Left ventricle myocardium (tissue), 1 donor: ENCODE data around the genes ARL15 and DHX29.

GRCh38 chr5:52895069-52895658 is 94.0 kb upstream of the ITGA2 start:
- PRO-cap, result no peak

DNA sequence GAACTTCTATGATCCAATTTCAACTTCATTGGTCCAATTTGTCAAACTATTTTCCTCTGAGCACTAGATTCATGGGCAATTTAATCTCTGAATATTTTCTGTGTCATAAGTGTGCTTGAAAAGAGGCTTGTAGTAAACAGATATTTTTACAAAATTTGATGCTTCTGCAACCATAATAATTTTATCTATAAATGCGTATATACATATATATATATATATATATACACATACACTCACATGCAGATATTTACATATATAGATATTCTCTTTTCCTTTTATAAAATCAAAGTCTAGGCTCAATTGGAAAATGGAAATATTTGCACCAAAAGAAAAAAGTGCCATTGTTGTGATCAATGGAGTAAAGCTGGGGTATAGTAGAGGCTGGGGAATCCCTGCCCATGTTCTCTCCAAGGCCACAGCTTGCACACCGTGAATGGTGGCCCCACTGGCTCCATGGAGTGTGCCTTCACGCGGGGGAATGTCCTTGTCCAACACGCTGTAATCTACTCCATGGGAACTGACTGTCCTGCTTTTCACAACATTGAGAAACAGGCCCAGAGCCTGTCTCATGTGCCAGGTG is 33.3 kb upstream of the ITGA2 start:
- PRO-cap, result no peak

- PRO-cap, result no peak
Observed at GRCh38 chr5:53031590-53032266, 42.6 kb downstream of the ITGA2 start.

DNA sequence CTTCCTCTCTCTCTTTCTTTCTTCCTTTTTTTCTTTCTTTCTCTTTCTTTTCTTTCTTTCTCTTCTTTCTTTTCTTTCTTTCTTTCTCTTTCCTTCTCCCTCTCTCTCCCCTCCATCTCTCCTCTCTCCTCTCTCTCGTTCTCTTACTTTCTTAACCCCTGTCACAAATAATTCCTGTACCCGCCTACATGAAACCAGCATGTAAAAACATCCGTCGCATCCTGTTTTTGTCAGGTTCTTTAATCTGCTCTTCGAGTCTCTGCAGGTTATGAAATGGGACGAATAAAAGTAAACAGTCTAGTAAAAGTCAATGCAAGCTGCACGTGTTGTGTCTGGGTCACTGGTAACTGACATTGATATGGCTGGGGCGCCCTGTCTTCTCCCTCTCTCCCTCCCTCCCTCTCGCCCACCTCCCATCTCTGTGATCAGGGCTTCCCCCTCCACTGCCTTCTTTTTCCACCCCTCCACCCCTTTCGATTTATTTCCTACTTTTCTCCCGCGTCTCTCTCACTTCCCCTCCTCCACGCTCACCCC is 1.9 kb downstream of the FST start:
- PRO-cap, result no peak

- PRO-cap, result no peak
Observed at GRCh38 chr5:53911525-53911899, 351.1 kb downstream of the NDUFS4 start.

- PRO-cap, result no peak
Observed at GRCh38 chr5:54046419-54047028, 263.8 kb downstream of the ARL15 start.

- PRO-cap, result unidirectional peak, plus-strand start at chr5:54310095; bidirectional peak, plus-strand start at chr5:54310713, minus-strand start at chr5:54310558
Observed at GRCh38 chr5:54309539-54310631, at the start of gene ARL15. Gene ARL15 (minus strand): TSS chr5:54310573.

DNA sequence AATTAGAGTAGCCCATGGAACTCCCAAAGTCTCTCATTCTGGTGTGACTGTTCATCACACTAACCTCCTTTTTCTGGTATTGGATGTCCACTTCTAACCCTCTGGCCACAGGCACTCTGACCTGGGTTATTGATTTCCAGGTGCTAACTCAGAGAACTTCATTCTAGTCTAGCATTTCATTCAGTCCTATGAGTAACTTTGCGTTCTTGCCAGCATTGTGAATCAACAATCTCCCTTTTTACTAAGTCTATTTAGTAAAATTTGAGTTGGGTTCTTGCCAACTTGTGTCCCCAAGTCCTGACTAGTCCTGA is 103.5 kb downstream of the SNX18 start:
- PRO-cap, result no peak

DNA sequence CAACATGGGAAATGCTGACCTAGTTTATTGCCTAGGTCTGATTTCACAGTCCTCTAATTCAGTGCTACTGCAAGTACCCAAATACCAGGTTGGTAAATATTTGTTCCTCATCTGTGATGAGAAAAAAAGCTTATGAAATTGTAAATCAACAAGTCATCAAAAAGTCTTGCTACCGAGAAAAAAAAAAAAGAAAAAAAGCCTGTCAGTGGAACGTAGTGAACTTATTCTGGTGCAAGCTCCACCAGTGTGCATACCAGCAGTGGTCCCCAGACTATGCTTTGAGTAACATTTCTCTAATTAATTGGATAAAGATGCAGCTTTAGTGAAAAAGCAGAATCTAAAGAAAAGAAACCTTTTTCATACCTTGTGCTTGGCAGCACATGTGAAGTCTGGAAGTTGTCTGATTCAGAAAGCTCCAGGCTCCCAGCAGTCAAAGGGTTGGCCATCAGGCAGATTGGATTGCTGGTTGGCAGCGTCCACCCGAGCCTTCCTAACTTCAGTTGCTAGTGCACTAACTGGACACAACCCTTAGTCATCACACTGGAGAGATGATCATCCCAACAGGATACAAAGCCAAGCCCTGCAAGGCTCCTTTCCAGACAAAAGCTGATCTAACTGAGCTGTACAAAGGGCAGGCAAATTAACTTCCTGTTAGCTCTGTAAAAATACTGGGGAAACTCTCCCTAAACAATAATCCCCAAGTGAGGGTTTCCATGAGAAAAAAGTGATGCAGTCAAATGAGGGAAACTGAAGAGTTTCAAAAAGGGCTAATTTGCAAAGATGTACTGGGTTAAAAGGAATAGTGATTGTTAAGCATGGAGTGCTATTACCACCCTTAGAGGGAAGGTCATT is 185.5 kb downstream of the SNX18 start:
- PRO-cap, result no peak

GRCh38 chr5:54719308-54720082 is 201.9 kb downstream of the SNX18 start:
- PRO-cap, result bidirectional peak, plus-strand start at chr5:54719640, minus-strand start at chr5:54719490

DNA sequence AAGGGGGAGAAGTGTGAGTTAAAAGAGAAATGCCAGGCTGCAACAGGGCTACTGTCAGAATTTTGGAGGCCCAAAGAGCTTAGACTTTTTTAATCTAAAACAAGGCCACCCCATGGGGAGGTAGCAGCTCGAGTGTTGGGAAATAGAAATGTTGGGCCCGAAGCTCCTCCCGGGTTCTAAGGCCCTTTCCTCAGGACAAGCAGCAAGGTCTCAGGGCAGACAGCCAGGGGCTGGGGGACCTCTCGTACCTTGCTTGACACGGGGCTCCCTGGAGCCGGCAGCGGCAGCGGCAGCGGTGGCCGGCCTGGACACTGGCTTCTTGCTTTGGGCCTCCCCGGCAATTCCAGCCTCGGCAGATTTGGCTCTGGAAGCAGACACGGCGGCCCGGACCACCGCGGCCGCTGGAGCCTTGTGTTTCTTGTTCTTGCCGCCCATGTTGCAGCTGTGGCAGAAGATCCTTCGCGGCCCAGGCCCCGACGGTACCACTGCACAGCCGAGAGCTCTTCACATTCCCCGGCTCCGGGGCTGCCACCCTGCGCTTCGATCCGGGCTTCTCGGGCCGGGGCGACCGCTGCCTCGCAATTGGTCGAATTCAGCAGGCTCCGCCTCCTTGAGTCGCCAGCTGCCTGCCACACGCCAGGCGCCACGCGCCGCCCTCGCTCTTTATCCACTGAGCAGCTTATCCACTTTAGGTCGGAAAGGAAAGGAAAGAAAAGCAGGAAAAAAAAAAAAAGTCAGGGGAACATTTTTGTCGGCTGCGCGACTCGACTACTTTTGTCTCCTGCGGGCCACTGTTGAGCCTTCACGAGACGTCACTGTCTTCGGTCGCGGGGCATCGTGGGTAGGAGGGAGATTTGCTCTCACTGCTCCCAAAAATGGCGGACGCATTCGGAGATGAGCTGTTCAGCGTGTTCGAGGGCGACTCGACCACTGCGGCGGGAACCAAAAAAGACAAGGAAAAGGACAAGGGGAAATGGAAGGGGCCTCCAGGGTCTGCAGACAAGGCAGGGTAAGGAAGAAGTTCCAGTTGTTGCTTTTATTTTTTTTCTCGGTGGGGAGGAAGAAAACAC is at the start of gene DHX29:
Gene DHX29, minus strand, starts transcription at position 556 of the 1,070 bp plus-strand sequence.
- PRO-cap, result bidirectional peak, plus-strand start at position 872 of the sequence, minus-strand start at position 556 of the sequence

- PRO-cap, result no peak
Observed at GRCh38 chr5:55308209-55308965, 598 bp downstream of the MTREX start.

GRCh38 chr5:55421092-55421703 is 113.4 kb downstream of the MTREX start:
- PRO-cap, result no peak

- PRO-cap, result no peak
Observed at GRCh38 chr5:55435967-55436421, 98.8 kb downstream of the PLPP1 start.

GRCh38 chr5:55467736-55468418 is 66.9 kb downstream of the PLPP1 start:
- PRO-cap, result no peak

GRCh38 chr5:55509830-55510087 is 25.0 kb downstream of the PLPP1 start:
- PRO-cap, result no peak

DNA sequence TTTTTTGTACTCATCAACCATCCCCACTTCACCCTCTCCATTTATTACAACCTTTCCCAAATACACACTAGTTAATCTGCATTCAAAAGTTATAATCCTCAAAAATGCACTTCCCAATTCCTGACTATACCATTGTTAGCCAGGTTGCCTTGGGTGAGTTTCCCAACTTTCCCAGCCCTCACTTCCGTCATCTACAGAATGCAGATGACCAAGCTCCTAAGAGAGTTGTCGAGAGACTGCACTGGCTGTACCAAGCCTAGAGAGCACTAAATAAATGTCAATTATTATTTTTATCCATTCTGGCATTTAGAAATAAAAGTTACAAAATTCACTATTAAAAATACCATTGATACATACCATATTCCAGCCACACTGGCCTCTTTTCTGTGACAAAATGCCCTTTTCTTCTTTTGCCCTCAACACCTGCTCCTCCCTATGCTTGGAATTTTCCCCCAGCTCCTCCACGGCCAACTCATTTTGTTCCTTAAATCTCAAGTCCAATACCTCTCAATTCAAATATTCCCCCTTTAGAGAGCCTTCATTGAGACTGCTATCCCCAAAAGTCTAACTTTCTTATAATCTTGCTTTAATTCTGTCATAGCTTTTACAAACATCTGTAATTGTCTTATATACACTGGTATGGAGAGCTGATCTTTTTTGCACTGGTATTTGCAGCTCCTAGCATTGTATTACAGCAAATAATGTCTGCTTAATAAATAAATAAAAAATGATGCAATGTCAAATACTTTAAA is 11.2 kb downstream of the PLPP1 start:
- PRO-cap, result no peak

- PRO-cap, result no peak
Observed at GRCh38 chr5:55691003-55692272, 20.7 kb downstream of the SLC38A9 start.

- PRO-cap, result no peak
Observed at GRCh38 chr5:55931636-55932120, 63.1 kb downstream of the IL6ST start.

DNA sequence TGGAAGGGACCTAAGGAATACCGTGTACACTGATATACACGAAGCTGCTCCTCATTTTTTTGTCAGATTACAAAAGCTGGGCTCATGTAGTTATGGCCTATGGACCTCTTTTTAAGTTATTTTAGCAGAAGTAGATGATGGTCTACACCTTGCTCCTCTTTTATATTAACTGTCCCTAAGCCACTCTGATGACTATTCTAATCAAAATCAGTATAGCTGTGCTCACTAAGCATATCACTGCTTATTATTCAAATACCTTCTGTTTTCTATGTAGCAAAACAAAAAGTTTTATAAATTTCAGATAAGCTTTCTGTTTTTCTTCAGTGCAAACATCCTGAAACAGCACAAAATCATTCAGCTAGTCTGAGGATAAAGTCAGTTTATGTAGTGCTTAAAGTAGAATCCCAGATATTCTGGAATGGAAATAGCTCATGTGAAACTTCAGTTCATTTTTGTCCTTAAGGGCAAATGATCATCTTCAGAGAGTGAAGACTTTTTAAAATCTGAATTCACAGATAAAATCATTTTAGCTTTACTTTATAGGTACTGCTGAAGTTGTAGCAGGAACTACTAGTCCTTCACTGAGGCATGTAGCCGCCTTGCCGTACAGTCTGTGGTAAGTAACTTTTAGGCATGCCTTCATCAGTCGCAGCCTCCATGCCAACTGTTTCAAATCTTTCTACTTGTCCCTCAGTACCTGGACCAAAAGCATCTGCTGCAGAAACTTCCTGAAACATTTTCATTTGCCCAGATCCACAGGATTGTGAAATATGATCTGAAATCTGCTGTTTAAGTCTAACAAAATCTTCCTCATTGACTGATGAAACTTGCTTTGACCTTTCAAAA is 54.0 kb downstream of the IL6ST start:
- PRO-cap, result no peak